Measurements from ENCODE around the genes IFI27L2, SERPINA10 and GSC.

DNA sequence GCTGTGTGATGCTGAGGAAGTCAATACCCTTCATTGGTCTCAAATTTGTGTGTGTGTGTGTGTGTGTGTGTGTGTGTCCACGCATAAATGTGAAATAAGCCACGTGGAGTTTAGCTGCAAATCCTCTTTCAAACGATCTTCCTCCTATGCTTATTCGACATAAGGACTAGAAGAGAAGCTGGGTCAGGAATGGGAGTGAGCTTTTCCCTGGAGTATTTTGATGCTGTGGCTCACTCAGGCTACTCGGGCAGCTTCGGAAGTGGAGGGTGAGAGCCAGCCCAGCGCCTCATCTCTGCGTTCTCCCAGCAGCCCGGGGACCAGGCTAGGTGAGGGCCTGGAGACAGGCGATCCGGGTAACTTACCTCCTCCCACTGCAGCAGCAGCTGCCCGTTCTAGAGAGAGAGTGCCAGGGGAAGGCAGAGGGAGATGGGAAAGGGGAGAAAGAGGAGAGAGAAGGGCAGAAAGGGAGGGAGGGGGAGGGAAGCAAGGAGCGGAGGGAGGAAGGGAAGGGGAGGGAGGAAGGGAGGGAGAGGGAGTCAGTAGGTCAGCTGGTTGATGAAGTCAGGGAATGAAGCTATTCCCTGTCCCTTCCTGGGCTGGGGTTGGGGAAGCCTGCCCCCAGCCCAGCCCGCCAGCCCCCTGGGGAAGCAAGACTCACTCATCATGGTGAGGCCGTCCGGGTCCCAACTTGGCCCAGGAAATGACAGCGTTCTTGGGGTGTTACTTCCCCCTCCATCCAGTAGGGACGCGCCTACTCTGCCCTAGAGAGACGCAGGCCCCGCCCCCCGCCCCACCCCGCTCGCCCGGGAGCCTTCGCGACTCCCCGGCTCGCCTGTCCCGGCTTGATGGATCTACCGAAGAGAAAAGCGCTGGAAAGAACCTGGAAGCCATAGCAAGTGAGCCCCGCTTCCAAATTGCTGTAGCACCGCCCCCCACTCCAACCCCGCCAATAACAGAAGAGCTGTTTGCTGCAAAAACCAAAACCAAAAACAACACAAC, at the start of gene IFI27L2:
IFI27L2 (minus strand) TSS at position 705 of the 999 bp plus-strand sequence.
- PRO-cap, result bidirectional peak, plus-strand start at position 860 of the sequence, minus-strand start at position 690 of the sequence

GRCh38 chr14:94144662-94145311, 15.4 kb upstream of the IFI27L2 start:
- PRO-cap, result no peak

DNA sequence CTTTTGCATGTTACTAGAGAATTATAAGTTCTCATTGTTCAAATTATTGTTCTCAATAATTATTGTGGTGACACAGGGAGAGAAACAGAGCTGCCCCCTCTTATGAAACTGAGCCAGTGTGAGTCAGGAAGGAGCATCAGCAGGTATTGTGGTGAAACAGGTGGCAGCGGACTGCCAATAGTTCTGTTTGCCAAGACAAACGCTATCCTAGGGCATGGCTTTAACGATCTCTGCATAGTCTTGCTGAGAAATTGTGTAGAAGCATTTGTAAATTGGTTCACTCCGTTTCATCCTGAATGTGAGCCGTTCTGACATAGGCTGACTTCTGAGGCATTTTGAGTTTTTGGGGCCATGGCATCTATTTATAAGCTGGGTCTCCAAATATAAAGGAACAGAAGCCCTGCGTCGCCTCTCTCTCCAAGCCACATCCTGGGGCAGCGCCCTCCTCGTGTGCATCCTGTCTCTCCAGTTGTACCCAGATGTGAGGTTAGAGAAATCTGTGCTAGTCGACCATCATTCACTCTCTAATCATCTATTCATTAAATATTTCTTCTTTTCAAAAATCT, 15.8 kb upstream of the PPP4R4 start:
- PRO-cap, result no peak

DNA sequence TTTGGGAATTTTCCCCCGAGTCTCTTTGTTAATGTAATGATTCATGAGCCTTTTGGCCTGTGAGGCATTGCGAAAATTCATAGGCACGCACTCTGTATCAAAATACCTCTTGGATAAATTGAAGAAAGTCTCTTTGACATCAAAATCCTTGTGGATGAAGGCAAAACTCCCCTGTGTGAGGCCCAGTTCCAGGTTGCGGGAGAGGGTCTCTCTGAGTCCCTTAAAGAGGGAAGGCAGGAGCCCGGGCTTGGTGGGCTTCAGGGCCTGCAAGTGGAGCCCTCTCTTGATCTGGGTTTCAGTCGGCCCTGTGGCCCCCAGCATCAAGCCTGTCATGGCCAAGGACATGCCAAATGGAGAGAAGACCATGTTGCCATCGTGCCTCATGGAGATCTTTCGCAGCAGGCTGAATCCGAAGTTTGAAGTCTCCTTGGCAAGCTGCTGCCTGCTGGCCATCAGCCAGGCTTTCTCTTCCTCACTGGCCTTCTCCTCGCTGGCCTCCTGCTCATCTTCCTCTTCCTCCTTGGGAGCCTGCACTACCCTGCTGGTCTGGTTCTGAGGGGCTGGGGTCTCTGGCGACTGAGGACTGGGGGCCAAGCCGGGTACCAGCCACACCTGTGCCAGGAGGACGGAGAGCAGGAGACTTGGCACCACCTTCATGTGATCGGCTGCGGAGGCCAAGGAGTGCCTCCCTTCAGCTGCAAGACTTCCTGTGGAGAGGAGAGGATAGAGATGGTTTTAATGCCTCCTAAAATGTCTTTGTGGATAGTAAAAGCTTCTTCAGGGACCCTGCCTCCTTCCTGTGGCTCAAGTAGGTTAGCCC, 2.9 kb downstream of the SERPINA10 start:
- PRO-cap, result no peak

GRCh38 chr14:94292995-94293596, at the start of gene SERPINA10:
Gene SERPINA10, minus strand, starts transcription at chr14:94293268.
- PRO-cap, result no peak

GRCh38 chr14:94294098-94294722, 1.1 kb upstream of the SERPINA10 start:
- PRO-cap, result no peak

DNA sequence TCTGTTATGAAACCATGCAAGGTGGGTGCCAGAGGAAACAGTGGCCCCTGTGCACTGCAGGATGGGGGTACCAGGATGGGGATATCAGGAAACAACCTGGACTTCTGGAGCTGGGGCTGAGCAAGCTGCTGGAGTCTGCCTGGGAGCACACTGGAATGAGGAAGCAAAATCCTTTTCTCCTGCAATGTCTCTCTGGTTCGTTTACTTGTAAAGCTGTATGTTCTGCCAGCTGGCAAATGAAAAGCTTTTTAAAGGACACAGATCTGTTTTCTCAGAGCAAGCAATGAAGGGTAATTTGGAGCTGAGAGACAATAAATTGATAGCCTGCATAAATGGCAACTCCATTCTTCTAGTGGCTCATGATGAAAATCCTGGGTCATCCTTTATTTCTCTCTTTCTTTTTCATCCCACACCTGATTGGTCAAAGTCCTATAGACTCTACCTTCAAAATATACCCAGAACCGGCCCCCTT, 23.3 kb upstream of the SERPINA1 start:
- PRO-cap, result no peak

DNA sequence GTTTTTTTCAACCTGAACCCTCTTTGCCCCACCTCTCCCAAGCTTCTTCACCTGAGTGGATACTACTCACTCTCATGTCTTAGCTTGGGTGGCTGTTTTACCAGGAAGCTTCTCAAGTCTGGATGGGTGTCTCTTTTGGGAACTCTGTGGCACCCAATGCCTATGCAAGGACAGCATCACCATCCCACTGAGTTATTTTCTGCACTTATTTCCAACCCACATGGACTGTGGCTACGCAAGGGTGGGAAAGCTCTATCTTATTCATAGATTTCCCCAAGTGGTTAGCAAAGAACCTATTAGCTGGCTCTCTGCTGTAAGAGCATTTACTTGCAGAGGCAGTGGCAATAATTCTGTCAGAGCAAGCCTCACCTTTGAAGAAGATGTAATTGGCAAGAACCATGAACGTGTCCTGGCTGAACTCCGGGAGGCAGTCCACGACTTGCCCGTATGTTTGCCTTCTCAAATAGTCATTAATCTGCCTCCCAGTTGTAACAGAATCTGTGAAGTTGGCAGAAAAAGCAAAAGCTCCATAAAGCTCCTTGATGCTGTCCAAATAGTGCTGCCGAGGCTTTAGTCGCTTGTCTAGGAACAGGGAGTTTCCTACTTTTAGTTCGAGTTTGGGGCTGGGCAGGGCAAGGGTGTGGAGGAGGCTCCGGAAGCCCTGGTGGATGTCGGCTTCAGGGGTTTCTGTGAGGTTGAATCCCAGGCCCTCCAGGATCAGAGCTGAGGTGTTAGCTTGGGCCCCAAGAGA, 4.7 kb downstream of the SERPINA11 start:
- PRO-cap, result no peak

- PRO-cap, result no peak
Measured at GRCh38 chr14:94475706-94476016, 336 bp downstream of the SERPINA9 start.

GRCh38 chr14:94601804-94602641, 10.2 kb upstream of the SERPINA3 start:
- PRO-cap, result no peak

- PRO-cap, result no peak
Measured at GRCh38 chr14:94614146-94614376, 1.9 kb downstream of the SERPINA3 start.

GRCh38 chr14:94770002-94770499, at the start of gene GSC:
Gene GSC, minus strand, starts transcription at chr14:94770113.
- PRO-cap, result unidirectional peak, minus-strand start at chr14:94770104

- PRO-cap, result no peak
Measured at GRCh38 chr14:94772874-94773588, 3.1 kb upstream of the GSC start.

- PRO-cap, result no peak
Measured at GRCh38 chr14:94946157-94946655, 176.3 kb upstream of the GSC start.

GRCh38 chr14:95103715-95104252, 53.5 kb downstream of the DICER1 start:
- PRO-cap, result no peak

DNA sequence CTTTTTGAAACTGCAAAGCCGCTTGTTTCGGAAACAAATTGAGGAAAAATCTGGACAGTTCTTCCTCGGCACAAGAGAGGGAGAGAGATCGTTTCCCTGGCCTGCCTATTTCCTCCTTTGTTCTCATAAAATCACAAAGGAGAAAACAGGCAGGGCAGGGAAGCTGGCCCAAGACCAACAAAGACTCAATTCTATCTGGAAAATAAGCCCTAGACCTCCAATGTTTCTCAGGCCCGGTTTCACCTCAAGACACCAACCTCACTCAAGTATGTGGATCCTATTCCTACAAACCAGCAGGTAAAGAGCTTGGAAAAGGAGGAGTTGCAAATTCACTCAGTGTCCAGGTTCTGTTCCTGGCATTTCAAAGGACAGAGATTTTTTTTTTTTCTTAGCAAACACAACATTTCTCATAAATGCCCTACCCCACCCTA, 19.5 kb downstream of the DICER1 start:
- PRO-cap, result no peak

- PRO-cap, result no peak
Measured at GRCh38 chr14:95145805-95146383, 11.4 kb downstream of the DICER1 start.

DNA sequence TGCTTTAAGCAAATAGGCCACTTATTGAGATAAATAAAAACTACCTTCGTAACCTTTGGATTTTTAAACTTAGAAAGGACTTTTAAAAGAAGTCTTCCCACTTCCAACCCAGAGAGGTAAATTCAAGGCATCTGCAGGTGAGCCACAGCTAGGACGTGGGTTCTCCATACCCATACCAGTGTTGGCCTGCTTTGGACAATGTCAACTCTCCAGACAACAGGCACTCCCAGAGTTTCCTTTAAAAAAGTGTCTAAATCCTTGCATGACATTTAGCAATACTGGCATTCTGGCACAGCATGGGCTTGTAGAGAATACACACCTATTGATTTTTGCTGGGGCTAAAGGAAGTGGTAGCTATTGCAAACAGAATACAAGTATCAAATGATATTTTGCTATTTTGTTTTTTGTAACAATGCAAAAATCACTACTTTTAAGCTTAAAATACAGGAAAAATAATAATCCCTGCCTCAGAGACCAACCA, 25.7 kb upstream of the DICER1 start:
- PRO-cap, result no peak

DNA sequence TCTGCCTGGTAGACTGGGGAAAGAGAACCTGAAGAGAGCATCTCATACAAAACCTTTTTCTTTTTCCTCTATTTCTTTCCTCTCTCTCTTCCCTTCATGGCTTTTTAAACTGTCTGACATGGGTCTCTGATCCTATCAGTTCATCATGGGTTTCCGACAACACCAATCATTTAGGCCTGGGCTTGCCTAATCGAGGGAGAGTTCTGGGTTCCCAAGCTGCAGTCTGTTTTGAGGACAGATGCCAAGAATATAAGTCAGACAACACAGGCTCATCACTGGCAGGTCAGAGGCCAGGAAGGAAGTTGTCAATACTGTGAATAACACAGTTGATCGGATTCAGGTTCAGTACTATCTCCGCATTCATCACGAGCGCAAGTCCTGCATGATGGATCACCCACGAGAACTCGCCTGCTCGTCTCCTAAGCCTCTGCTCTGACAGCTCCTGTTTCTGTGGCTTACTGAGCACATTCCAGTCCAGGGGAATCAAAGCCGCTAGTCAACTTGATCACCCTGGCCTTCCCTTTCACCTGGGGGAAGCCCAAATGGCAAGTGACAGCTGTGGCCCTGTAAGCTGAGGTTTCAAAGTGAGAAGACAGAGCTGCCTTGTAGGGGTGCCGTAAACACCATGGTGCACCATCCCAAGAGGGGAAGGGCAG, 60.0 kb upstream of the DICER1 start:
- PRO-cap, result no peak

DNA sequence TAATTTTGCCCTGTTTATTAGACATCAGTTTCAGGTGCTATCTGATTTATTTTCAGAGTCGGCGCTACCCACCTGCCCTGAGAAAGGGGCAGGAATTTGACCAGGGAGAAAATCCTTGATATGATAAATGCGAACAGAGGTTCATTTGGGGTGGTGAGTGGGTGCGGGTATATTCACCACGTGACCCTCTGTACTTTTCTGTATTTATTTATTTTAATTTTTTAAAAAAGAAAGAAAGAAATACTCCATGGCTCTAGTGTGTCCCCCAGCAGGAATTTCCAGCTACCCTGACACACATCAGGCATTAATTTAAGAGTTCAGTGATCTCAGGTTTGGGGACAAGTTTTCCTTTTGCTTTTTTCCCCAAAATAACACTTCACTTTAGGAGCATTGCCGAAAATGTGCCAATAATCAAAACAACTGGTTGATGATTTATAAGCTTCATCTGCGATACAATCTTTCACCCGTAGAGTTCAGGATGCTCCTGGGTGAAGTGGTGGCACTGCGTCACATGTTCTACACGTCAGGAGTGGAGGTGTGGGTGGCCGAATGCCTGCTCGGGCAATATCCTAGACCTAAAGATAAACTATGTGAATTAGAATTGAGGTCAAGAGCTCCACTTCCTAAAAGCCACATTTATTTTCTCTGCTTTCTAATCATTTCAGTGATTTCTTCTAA, 70.8 kb upstream of the DICER1 start:
- PRO-cap, result no peak